Epithelial cell of proximal tubule (primary cell): ENCODE measurements around a stretch of chr5.

DNA sequence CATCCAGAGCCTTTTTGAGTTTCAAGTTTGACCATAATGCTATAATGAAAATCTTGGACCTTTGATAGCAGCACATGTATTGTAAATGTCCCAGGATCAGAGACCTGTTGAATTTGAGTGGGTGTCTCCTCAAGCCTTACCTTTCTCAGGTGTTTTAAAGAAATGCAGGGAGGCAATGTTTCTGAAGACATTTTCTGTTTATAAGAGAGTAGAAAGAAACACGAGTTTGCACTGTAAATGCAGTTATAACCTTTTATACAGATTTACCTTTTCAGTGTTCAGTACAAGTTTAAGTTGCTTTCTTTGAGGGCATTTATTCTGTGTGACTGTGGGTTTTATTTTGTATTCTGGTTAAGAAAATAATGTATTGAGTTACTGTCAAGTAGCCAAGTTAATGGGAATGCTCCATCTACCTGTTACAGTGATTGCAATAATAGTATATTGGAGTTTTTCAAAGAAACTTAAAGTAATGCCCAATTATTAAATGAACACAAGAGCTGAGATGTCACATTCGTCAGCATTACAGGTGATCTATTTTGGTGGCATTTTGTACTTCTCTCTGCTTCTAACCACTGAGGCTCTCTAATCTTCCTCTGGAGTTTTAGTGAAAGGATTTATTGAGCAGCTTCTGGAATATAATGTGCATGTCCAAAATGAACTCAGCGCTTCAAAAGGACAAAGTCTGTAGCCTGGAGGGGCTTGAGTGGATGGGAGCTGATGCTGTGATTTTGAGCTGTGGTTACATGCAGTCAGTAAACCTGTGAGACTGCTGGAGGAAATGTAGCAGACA, 37.0 kb downstream of the DCP2 start:
- RAMPAGE, long total RNA, result no peak
- RRBS, result no CpG with 5 or more reads among the region's 3 CpGs

DNA sequence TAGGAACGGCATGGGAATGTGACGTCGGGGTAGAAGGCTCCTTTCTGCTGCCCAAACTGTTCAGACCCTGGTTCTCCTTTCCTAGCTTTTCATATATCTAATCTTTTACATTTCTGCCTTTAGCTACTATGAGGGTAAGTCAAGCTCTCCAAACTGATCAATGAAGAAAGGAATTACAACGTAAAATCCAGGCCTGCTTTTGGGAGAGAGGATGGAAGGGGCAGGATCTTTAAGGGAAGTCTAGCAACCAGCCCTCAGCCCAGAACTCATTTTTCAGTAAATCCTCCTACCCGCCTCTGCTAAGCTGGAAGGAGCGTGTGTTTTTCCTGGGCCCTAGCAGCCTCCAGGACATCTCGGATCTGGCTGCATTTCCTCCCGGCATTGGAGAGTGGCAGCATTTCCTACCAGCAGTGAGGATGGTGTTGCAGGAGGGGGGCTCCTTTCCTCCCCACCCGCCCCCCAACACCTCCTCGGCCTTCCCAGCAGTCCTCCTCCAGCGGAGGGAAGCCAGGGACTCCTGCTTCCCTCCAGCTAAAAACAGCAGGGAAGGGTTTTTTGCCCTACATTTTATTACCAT, 54.5 kb downstream of the DCP2 start:
- RAMPAGE, long total RNA, result no peak
- RRBS, result no CpG with 5 or more reads among the region's 11 CpGs

GRCh38 chr5:113087997-113088300, 111.4 kb downstream of the DCP2 start:
- RAMPAGE, long total RNA, result no peak
- RRBS, result no CpG with 5 or more reads among the region's 1 CpG

GRCh38 chr5:113149696-113150613, 173.4 kb downstream of the DCP2 start:
- RAMPAGE, long total RNA, result no peak
- RRBS, result no CpG with 5 or more reads among the region's 2 CpGs

GRCh38 chr5:113217538-113218071, 217.2 kb downstream of the TSSK1B start:
- RAMPAGE, long total RNA, result no peak
- RRBS, result no CpG with 5 or more reads among the region's 8 CpGs

DNA sequence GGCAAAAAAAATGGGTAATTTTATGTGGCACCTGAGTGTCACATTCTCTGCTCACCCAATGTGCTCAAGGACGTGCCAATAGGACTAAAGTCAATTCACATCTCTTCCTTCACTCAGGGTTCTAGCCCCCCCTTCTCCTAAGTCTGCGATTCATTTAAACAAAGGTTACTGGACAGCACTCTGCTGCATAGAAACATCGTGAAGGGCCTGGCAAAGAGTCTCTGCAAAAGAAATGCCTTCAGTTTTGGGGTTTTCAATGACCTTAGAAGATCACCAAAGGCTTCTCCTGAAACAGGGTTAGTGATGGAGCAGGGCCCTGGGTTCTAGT, 142.2 kb downstream of the TSSK1B start:
- RAMPAGE, long total RNA, result no peak
- RRBS, result no CpG with 5 or more reads among the region's 3 CpGs

DNA sequence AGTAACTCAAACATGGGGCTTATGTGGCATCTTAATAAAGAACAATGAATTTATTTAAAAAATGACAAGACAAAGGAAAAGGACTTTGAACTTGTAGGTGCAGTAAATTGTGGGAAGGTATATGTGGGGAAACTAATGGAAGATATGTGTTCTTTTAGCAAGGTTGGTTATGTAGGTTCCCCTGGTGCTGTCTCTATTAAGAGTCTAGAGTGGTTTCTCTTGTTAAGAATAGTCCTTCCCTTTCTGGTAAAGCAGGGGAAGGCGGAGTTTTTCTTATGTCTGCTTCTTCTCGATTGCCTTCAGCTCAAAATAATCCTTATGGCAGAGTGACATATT, 2.2 kb downstream of the YTHDC2 start:
- RAMPAGE, long total RNA, result no peak
- RRBS, result no CpG with 5 or more reads among the region's 2 CpGs

- RAMPAGE, long total RNA, result no peak
- RRBS, result no CpG with 5 or more reads among the region's 8 CpGs
These were observed 176.6 kb upstream of the KCNN2 start for GRCh38 chr5:114185257-114185680.

GRCh38 chr5:115450510-115451284, 93.9 kb downstream of the FEM1C start:
- RAMPAGE, long total RNA, result no peak
- RRBS, result no CpG with 5 or more reads among the region's 5 CpGs

GRCh38 chr5:115484189-115484662, 60.3 kb downstream of the FEM1C start:
- RAMPAGE, long total RNA, result no peak
- RRBS, result no CpG with 5 or more reads among the region's 6 CpGs

DNA sequence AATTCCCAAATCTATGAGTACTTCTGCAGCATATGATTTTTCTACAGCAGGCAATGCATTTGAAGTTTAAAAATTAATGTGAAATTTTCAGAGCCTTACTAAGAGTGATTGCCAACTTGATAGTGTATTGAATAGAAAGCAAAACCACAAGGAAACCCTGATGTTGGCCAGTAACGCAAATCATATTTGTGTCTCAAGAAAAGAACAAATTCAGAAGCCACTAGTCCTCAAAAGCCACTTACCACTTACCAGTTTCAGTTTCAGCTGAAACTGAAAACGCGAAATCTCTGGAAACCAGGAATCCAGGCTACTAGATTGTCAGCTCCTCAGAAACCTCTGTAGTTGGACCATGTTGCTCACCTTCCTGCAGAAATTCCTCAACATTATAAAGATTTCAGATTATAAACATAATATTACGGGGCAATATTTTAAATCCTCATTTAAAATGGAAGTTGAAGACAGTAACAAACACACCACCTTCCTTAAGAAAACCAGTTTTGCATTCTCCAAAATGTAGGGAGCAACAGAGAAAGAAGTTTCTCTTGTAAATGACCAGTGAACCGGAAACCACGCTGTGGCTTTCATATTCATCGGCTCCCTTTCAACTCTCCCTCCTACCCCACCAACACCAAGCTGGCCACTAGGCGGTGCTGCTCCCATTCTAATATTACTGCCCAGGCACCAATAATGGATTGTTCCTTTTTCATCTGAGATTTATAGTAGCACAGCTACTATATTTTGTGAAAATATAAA, 8.6 kb upstream of the TMED7 start:
- RAMPAGE, long total RNA, result no peak
- RRBS, result no CpG with 5 or more reads among the region's 8 CpGs

DNA sequence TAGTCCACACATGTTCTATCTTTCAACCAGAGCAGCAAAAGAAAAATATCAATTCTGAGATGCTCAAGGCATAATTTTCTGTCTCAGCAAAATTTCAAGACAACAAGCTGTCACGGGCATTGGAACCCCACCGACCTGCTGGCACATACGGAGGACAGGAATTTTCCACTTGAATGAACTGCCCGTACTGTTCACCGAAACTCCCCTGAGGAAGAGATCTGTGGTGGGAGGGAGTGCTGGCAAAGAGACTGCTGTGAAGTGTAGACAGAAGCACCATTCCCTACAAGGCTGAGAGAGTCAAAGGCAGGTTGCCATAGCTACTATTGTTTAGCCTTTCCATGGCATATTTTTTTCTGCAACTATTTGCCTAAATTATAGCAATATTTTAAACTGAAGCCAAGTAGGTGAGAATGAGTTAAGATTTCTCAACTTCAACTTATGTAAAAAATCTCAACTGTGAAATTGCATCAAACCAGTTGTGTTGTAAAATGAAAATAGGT, 80.8 kb downstream of the CDO1 start:
- RAMPAGE, long total RNA, result no peak
- RRBS, result no CpG with 5 or more reads among the region's 5 CpGs

GRCh38 chr5:115842409-115842861, 700 bp downstream of the AP3S1 start:
- RAMPAGE, long total RNA, result no peak
- RRBS, result 0% methylated on average over 4 of the region's 29 CpGs

DNA sequence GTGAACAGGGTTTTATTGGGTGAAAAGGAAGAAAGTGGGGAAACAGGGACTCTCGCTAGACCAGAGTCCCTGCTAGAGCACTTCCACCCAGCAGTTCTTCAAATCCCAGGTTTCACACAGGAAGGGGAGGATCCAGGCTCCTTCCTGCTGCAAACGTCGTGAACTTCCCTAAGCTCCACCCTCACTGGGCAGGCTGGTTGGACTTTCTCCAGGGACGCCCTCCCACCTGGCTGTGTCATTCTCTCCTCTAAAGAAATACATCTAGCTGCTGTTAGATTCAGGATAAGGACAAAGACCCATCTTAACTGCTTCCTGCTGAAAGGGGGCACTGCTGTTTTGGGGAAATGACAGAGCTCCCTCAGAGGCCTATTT, 230.7 kb downstream of the SEMA6A start:
- RAMPAGE, long total RNA, result no peak
- RRBS, result no CpG with 5 or more reads among the region's 4 CpGs

DNA sequence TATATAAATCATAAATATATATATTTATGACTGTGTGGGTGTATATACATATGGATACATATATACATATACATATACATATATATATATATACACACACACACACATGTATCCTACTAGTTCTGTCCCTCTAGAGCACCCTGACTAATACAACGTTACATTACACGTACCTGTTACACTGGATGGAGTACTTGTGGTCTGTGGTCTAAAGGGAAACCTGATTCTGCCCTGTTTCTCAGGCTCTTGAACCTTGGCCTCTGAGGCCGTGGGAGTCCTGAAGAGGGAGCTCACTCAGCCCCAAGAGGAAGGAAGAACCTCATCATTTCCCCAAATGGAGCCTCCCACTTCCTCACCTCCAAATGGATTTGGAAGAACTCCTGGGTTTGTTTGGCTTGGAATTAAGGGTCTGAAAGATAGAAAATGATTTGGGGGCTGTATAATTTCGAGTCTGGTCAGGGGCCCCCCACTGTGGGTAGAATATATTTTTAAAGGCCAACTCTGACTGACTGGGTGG, 200.3 kb downstream of the SEMA6A start:
- RAMPAGE, long total RNA, result no peak
- RRBS, result no CpG with 5 or more reads among the region's 4 CpGs

DNA sequence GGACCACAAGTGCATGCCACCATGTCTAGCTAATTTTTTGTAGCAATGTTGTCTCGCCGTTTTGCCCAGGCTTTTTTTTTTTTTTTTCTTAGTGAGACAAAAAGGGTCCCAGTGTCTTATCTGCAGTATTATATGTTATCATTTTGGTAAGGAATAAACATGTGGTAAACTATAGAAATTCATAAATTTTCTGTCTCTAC, 572.6 kb upstream of the SEMA6A start:
- RAMPAGE, long total RNA, result no peak
- RRBS, result no CpG with 5 or more reads among the region's 2 CpGs

DNA sequence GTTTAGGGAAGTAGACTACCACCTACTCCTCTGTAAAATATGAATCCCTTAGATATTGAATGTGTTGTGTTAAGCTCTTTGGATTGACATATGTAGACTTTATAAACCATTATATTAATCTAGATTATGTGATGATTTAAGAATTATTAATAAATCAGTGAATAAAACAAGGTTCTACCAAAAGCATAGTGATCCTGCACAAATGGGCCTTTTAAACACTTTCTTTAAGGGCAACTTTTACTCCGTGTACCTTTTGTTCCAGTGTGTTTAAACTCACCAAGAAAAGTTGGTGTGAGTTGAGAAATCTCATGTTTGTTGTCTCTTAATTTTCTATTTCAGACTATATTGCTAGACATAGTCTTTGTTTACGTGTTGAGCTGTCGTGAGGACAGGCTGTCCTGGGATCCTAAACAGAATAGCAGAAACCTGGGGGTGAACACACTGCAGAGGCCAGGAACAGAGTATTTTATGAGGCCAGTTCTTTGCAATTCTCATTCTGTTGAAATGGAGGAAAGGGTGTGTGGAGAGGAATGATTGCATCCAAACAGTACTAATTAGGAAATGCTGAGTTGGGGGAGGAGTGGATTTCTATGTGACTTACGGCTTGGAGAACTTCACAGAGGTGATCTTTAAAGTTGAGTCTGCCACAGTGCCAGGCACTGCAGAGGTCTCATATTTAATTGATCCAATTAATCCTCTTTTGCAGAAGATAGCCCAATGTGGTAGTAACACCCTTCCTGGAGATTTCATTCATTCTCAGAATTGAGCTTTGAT, 84.9 kb upstream of the TNFAIP8 start:
- RAMPAGE, long total RNA, result no peak
- RRBS, result no CpG with 5 or more reads among the region's 4 CpGs

- RAMPAGE, long total RNA, result no peak
- RRBS, result no CpG with 5 or more reads among the region's 7 CpGs
These were observed 11.8 kb upstream of the TNFAIP8 start for GRCh38 chr5:119343644-119344894.

DNA sequence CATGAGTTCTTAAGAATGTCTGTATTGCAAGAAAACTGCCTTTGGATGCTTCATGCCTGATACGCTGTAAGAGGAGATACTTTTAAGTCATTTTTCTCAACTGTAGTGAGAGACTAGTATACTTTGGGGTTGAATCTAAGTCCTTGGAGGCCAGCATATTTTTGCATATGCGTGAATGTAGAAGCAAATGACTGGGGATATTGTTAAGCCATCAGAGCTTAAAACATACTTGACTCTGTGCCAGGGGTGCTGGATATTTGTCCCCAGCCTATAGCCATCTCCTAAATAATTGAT, 2.3 kb downstream of the TNFAIP8 start:
- RAMPAGE, long total RNA, result no peak
- RRBS, result no CpG with 5 or more reads among the region's 2 CpGs

DNA sequence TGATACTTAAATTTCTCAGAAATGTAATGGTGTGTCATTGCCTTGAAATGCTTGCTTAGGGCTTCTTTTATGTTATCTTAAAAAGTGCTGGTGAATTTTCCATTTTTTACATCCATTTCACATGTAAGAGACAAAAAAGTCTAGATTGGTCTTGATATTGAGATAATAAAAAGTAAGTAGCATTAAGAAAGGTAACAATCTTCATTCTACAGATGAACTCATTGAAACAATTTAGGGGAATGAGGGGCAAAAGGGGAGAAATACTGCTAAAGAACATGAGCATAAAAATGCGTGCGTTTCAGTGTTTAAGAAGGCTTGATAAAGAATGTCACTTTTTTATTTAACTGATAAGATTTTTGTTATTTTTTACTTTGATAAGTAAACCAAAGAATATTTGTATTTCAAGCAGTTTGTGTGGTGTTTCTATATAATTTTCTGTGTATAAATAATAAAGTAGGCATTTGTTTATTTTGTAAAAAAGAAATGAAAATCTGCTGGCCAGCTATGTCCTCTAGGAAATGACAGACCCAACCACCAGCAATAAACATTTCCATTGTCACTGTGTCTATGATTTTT, 38.3 kb downstream of the TNFAIP8 start:
- RAMPAGE, long total RNA, result no peak
- RRBS, result no CpG with 5 or more reads among the region's 2 CpGs